Occipital lobe (tissue), 2 donors: ENCODE measurements around a stretch of chr22.

- RAMPAGE, long total RNA, result no peak
Observed at GRCh38 chr22:46053210-46054001, 76.4 kb upstream of the WNT7B start.

GRCh38 chr22:46056998-46057729 lies 80.2 kb upstream of the WNT7B start:
- RAMPAGE, long total RNA, result no peak

GRCh38 chr22:46108466-46108968 lies 41.8 kb upstream of the PPARA start:
- RAMPAGE, long total RNA, result no peak

DNA sequence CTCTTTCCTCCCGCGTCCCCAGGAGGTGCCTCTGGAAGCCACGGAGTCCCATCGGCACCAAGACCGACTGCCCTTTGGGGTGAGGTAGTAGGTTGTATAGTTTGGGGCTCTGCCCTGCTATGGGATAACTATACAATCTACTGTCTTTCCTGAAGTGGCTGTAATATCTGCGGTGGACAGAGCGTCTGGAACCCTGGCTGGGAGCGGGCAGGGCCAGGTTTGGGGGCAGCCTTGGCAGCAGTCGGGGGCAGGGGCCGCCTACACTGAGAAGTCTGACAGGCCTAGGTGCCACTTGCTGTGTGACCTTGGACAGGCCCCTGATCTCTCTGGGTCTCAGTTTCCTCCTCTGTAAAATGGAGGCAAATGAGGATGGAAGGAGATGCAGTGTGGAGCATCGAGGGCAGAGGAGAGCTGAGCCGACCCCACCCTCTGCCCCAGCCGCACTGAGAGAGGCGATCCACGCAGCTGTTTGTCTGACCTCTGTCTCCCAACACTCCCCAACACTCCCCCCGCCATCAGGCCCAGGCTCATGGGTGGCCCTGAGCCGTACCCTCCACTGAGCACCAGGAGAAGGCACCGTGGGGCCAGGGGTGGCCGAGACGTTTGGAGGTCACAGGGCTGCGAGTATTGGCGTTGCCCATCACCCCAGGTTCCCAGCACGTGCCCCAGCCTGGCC lies 37.5 kb upstream of the PPARA start:
- RAMPAGE, long total RNA, result no peak

DNA sequence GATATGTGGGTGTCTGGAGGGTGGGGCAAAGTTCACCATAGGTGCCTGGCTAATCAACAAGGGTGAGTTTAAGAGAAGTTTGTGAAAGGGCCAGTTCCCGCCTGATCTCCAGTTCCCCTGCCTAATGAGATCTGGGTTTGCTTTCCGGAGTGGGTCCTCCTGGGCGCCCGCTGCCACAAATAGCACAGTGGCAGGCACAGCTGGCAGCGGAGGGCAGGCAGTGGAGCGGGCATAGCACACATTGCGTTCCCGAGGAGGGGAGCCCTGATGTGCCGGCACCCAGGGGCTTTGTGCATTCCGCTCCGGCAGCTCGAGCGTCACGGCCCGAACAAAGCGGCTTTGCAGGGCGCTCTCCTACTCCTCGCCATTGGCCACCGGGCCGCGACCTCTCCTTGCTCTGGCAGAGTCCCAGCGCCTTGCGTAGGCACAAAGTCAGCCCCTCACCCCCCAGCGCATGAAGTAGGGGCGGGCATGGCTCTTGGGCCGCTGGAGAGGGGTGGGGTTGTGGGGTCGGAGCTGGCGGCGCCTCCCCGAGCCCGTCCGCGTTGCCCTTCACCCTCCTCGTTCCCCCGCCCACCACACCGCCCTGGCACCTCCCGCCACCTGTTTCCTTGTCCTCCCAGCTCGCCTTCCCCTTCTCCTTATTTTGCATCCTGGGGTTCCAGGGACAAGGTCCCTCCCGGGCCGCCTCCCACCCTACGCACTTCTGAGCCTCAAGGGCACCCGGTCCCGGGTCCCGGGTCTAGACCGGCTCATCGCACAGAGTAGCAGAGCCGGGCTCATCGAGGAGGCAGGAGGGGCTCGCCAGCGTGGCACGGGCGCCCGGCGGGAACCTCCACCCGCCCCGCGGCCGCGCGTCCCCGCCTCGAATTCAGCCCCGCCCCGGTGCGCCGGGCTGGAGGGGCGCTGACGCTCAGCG lies 787 bp upstream of the PPARA start:
- RAMPAGE, long total RNA, result no peak

DNA sequence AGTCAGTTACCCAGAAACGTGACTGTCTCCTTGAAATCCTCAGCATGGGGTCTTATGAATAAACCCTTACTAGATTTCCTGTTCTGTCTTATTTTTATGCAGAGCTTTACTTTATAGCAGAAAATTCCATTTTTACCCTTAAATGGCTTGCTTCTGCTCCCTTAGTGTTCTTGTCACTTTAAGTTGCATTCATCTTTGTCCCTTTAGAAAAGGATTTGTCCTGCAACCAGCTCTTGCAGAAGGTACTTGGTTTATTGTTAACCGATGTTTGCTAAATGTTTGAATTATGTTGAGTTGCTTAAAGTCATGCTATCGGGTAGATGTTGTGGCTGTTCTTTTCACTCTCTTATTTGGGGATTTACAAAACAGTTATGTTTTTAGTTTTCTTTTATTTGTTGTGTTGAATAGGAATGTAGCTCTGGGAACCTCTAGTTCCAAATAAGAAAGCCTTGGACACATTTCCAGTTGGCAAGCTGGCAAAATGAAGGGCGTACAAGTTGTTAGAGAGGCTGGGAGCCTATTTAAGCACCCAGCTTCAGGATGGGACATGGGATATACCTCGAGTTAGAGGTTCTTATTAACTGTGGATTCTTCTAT lies 22.6 kb downstream of the PPARA start:
- RAMPAGE, long total RNA, result no peak

GRCh38 chr22:46280571-46281761 lies 13.2 kb downstream of the TTC38 start:
- RAMPAGE, long total RNA, result no peak

- RAMPAGE, long total RNA, result no peak
Observed at GRCh38 chr22:46288948-46289413, 7.7 kb upstream of the GTSE1 start.

DNA sequence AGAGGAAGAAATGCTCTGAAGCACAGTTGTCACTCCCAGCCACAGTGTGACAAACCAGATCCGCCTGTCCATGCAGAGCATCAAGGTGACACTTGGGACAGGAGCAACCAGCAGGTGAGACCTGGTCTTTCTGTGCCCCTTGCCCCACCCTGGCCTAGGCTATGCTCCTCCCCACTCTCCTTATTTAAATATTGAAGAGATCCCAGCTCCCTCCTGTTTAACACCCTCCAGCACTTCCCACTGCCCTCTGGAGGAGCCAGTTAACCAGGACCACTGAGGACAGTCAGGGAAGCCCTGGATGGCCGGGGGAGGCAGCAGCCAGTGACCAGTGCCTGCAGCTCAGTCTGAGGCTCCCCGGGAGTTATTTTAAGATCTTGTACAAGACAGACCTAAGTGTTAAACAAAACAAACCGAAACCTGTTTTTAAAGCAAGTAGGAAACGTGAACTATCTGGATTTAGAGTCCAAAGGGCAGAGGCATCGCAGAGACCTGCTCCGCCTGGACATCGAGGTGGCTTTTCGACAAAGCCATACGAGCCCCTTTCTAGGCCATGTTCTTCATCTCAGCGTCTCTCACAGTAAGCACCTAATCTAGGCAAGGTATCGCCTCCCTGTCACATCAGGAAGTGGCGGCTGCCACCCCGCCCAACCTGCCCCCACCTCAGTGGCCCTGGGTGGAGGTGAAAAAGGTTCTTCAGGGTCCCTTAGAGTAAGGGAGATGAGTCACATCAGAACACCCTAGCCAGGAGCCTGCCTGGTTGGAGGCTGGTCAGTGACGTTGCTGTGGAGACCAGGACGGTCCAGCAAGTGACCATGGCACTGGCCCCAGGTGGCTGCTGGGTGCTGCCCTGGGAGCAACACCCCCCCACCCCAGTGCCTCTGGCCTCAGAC lies 35.2 kb downstream of the TRMU start:
- RAMPAGE, long total RNA, result no peak

- RAMPAGE, long total RNA, result no peak
Observed at GRCh38 chr22:46376769-46377122, 41.2 kb downstream of the TRMU start.

DNA sequence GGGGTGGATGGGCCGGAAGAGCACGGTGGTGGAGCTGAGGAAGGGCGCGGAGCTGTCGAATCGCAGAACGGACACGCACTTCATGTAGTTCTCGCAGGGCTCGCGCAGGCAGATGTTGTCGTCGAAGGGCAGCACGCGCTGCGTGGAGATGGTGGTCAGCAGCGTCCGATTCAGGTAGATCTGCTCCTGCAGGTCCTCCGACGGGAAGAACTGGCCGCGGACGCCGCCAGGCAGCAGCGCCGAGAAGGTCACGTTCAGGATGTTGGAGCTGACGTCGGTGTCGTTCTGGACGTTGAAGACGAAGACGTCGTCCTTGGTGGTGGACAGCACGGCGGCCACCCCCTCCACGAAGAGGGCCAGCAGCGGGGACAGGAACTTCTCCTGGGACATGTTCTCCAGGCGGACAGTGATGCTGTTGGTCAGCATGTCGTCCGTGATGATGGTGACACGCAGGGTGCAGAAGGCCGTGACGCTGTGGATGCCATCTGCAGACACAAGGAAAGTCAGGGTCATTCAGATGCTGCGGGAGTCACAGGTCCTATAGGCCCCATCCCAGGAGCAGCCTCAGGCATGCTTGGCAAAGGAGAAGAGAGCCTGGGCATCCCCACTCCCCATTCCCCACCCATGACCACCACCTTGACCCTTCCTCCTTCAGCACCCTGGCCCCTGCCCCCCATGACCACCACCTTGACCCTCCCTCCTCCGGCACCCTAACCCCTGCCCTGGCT lies 73.4 kb downstream of the CELSR1 start:
- RAMPAGE, long total RNA, result no peak

GRCh38 chr22:46538397-46539171 lies 1.2 kb upstream of the CELSR1 start:
- RAMPAGE, long total RNA, result no peak

- RAMPAGE, long total RNA, result no peak
Observed at GRCh38 chr22:46574825-46575938, 37.8 kb upstream of the CELSR1 start.

DNA sequence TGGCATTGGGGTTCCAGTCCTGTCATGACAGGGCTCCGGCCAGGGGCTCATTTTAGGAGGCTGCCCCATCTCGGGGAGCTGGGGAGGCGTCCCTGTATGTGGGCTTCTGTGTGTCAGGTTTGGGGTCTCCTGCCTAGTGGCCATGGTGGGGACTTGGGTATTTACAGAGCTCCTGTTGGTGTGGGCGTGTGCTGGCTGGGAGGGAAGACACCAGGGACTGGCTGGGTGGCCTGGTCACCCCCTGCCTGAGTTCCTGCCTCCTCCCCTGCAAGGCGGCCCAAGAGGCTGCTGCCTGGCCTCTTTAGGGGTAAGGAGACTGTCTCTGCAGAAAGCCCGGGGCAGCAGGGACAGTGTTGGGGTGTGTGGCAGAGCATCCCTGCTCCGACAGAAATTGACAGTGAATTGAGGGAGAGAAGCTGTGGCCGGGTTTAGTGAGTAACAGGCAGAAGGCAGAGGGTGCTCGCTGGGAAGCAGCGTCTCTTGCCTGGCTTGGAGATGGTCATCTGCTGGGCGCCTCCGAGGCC lies 40.4 kb upstream of the GRAMD4 start:
- RAMPAGE, long total RNA, result no peak

GRCh38 chr22:46634840-46636017 lies 15.0 kb downstream of the GRAMD4 start:
- RAMPAGE, long total RNA, result no peak

DNA sequence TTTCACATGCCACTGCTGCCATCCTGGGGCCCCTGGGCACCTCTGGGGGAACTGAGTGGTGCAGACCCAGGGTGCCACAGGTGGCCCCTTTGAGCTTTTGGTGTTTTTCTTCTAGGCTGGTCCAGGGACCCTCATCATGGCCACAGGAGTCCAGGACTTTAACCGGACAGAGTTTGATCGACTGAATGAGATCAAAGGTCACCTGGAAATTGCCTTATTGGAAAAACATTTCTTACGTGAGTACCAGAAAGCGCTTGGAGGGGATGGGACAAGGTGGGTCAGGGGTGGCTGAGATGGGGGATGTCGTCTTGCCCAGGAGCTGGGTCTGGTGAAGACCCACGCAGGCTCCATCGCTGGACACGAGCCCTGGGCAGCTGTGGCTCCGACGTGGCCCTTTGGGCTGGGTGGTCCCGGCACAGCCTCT lies 17.6 kb downstream of the GRAMD4 start:
- RAMPAGE, long total RNA, result no peak

GRCh38 chr22:46678527-46679557 lies 58.7 kb downstream of the GRAMD4 start:
- RAMPAGE, long total RNA, result no peak

GRCh38 chr22:46738805-46739714 lies 1.0 kb upstream of the CERK start:
- RAMPAGE, long total RNA, result no peak

GRCh38 chr22:46754890-46755089 lies 7.7 kb upstream of the TBC1D22A start:
- RAMPAGE, long total RNA, result no peak

DNA sequence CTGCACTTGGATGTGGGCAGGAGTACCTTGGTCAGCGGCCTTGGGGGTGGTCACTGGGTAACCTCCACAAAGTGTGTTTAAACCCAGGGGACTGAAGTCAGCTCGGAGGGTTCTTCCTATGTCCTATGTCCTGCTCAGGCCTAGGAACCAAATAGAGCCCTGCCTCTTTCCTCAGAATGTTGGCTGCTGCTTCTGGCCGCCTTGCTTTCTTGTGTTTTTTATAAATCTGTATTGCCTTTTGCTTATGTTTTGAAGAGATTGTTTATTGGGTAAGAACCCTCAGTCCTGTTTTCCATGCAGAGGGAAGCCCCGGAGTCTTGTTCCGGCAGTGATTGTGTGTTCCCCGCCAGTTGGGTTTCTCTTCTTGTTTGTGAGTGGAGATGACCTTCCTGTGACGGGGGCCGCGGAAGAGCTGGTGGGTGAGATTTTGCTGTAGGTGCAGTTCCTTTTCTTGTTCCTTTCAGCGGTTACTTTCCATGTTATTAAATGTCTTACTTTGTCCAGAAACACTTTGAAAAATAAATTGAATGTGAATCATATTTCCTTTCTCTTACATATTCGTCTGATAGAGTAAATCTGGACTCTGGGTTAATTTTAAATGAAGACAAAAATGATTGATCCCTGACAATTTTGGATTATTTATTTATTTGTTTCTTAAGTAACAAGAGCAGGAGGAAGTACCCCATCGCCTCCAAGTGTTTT lies 8.3 kb downstream of the TBC1D22A start:
- RAMPAGE, long total RNA, result no peak